Paraaortic lymph node (tissue), 1 donor: ENCODE data around the genes CRELD1 and FANCD2.

DNA sequence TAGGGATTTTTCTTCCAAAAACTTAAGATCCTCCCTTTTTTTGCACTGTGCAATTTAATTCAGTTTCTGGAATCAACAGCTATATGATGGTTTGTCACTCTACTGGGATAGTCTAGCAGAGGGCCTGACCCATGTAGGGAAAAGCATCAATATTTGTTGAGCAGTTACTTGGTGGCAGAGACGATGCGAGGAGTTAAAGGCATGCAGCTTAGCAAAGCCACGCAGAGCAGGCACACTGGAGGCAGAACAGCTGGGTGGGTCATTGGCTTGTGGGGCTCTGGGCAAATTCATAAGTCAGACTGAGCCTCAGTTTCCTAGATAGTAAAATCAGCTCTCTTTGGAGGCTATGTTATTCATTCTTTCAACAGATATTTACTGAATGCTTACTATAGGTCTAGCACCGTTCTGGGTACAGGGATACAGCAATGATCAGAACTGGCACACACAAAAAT, 449 bp upstream of the SRGAP3 start:
- PRO-cap = no peak

DNA sequence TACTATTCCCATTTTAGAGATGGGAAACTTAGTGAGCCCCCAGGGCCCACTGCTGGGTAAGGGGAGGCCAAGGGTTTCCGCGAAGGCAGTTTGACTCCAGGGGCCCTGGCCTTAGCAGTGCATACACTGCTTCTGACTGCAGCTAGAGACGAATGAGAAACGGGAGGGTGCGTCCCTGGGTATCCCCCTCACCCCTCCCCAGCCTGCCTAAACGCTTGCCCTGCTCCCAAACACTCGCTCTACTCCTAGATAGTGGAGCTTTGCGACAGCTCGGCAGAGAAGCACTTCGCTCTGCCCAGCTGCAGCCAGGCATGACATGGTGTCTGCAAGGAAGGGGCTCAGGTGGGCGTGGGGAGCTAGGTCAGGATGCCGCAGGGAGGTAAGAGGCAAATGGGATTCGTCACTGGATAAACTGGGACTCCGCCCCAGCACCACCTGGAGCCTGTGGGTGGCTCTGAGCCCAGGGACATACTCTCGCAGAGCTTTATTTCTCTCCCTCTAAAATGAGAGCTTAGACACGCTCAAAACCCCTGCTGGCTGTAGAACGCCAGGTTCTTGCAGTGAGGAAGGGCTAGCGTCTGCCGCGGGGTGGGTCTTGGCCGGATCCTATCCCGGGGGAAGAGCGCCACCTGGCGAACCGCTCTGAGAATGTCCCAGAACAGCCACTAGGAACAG, 52.8 kb upstream of the SRGAP3 start:
- PRO-cap = no peak

DNA sequence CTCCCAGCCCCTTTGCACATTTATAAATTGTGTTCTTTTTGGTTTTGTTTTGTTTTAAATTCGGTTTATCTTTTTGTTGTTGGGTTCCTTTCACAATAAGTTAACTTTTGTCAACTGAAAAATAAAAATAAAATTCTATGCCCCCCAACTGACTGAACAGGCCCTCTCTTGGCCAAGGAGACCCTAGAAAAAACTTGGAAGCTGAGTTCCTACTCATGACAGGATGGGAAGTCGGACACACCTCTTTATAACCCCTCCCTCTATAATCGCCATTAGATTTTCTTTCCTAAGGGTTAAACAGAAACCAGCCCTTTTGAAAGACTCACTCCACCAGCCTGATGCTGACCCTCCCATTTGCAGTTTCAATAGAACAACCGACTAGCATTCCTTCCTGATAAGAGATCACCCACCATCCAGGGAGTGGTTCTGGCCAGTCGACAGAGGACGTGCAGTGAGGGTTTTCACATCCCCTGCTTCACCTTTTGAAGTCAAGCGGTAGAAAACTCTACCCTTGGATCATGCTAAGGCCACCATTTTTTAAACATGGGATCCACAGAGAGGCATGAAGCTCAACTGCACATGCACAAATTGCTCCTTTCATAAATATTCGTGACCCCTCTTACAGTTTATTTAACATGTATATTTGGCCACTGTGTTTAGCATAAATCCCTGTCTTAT, 1.3 kb upstream of the THUMPD3 start:
- PRO-cap = no peak

- PRO-cap = bidirectional peak, plus-strand start at chr3:9397621, minus-strand start at chr3:9397439
Measured at GRCh38 chr3:9397304-9397542, 192 bp upstream of the SETD5 start.

GRCh38 chr3:9452427-9452858, 55.0 kb downstream of the SETD5 start:
- PRO-cap = no peak

- PRO-cap = no peak
Measured at GRCh38 chr3:9458086-9459461, 61.2 kb downstream of the SETD5 start.

GRCh38 chr3:9653492-9654272, 4.4 kb downstream of the MTMR14 start:
- PRO-cap = no peak

GRCh38 chr3:9750755-9751129, 990 bp downstream of the OGG1 start:
- PRO-cap = no peak

- PRO-cap = no peak
Measured at GRCh38 chr3:9766941-9767400, 2.8 kb downstream of the CAMK1 start.

GRCh38 chr3:9903282-9903587, 587 bp downstream of the IL17RE start:
- PRO-cap = unidirectional peak, minus-strand start at chr3:9903377

GRCh38 chr3:9933753-9934181, at the start of gene CRELD1:
TSS of gene CRELD1 (plus strand) at chr3:9933834.
- PRO-cap = bidirectional peak, plus-strand start at chr3:9933839, minus-strand start at chr3:9933665

- PRO-cap = no peak
Measured at GRCh38 chr3:9934447-9934826, 803 bp downstream of the CRELD1 start.

- PRO-cap = no peak
Measured at GRCh38 chr3:9954940-9955639, 2.9 kb upstream of the PRRT3 start.

DNA sequence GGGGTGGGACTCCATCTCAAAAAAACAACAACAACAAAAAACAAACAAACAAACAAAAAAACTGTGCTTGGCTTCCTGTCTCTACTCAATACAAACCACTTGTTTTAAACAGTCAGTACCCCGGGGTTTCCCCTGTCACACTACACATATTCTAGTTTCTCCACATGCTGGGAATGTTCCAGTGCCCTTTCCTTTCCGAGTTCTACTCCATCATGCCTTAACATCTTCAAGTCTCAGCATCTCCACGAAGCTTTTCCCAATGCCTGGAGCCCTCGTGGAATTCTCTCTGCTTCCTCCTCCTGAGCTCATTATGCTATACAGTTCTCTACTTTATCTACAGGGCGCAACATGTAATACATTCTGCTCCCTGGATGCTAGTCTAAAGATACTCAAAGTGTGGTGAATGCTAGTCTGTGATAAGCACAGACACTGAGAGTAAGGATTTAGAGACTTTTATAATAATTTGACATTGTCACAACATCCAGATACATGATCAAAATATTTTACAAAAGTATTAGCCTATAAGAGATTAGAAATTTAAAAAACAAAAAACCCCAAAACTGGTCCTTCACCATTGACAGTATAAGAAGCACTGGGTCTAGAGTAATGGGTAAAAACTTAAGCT, 7.7 kb downstream of the EMC3 start:
- PRO-cap = no peak

DNA sequence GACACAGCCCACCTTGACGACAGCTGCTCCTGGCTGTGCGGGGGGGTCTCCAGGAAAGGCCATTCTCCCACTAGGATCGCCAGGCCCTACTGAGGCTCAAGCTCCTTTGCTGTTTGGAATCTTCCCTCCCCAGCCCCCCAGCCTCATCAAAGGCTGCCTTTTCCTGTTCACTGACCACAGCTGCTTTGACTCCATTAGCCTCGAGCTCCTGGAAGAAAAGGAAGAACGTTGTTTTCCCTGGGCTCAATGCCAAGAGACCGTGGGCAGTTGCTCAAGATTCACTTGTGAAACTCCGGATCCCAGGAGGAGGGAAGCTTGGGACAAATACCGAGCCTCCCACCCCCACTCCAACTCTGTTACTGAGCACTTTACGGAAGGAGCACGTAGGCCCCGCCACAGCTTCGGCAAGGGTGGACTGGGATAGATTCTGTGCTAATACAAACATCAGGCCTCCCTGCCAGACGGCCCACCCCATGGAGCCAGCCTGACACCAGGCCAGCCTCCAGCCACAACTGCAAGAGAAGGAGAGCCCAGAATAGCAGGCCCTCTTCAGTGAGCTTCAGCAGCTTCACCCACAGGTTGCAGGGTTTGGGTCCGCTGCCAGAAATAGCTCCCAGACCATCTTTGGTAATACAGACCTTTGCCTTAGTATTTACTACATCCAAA, 10.8 kb upstream of the FANCD2 start:
- PRO-cap = no peak

DNA sequence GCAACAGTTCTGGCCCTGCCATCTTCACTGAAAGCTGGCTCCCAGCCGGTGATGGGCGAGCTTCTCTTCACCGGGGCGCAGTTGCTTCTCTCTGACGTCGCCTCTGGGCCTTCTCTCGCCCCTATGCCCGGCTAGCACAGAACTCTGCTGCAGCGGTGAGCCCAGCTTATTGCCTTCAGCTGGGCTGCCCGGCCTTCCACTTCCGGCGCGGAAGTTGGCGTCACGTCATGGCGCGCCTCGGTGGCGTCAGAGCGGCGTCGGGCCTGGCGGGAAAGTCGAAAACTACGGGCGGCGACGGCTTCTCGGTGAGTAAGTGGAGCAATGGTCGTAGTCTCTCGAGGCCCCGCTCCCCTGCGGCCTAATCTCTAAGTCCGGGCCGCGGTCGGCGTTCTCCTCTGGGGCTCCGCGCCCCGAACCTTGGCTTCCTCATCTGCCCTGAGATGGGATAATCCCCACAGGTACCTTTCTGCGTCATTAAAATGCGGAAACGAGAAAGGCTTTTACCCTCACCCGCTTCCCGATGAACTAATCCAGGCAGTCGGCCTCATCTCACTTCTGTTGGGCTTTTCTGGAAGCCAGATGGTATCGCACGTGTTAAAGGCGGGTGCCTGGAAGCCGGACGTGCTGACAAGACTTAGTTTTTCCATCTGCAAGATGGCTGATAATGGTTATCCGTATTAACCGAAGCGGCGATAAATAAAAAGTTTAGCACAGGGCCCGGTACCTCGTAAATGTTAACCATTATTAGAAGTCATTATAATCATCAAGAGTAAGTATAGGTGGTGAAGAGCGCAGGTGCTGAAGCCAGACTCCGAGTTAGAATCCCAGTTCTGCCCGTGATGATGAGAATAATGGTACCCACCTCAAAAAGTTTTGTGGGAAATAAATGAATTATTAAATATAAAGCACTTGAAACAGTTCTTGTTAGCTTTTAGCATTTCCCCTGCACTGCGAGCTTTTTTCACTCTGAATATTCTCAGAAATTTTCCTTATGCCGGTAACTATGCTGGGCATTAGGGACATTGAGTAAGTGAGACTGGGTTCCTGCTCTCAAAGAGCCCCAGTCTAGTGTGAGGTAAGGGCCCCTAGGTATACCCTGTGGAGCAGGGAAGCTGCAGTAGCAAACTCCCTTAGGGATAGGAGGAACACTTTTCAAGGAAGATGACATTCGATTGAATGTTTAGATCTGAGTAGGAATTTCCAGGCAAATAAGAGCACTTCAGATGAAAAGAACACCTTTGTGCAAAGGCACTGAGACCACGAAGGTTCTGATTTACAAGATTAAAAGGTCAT, at the start of gene FANCD2:
Gene FANCD2, plus strand, starts transcription at position 269 of the 1,293 bp plus-strand sequence.
- PRO-cap = bidirectional peak, plus-strand start at position 249 of the sequence, minus-strand start at position 198 of the sequence; bidirectional peak, plus-strand start at position 528 of the sequence, minus-strand start at position 432 of the sequence

DNA sequence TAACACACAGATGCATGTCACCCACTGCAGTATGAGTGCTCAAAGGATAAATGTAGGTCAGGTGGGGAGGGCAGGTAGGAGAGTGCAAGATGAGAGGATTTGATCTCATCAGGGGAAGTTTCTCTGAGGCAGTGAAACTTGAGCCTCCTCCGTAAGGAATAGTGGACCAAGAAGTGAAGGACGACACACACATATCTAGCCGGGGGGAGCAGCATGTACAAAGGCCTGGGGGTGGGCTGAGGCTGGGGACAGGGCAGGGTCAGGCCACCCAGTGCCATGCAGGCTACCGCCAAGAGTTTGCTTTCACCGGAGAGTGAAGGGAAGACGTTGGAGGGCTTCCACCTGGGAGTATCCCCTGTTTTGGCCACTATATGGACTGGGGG, 24.4 kb downstream of the IRAK2 start:
- PRO-cap = no peak

DNA sequence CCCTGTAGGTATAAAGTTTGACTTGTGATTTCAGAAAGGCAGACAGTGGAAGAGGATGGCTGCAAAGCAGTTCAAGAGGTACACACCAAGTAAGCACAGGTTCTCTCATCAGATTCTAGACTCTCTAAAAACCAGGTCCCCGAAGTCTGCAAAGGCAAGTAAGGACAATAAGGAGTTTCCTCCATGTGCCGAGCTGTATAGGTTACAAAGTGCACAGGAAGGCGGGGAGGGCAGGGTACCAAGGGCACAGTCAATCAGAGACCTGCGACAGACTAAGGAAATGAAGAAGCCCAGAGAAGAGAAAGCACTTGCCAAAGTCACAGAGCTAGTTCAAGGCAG, 1.8 kb downstream of the SEC13 start:
- PRO-cap = no peak

- PRO-cap = no peak
Measured at GRCh38 chr3:10389717-10390540, 69.0 kb upstream of the SEC13 start.

GRCh38 chr3:10463965-10464489, 41.4 kb downstream of the ATP2B2 start:
- PRO-cap = no peak